Placental epithelial cell (primary cell): ENCODE data around the genes H2AP and SRPX.

DNA sequence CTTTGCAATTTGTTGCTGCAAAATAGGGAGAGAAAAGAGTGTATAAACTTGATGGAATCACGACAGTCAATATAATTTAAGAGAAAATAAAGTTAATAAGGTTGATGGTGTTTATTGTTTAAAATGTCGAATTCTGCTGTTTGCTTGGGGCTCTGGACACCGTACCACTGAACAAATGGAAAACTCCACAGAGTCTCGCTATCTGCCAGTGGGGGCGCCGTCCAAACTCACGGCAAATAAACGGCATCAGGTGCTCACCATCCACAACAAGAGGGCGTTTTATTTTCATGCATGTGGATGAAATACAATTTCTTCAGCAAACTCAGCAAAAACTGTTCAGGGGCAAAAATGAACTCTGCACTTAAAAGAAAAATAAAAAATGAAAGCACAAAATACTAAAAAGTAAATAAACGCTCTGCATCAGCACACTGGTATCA lies 46.6 kb upstream of the FAM47C start:
- CAGE, long polyA plus RNA = no peak

DNA sequence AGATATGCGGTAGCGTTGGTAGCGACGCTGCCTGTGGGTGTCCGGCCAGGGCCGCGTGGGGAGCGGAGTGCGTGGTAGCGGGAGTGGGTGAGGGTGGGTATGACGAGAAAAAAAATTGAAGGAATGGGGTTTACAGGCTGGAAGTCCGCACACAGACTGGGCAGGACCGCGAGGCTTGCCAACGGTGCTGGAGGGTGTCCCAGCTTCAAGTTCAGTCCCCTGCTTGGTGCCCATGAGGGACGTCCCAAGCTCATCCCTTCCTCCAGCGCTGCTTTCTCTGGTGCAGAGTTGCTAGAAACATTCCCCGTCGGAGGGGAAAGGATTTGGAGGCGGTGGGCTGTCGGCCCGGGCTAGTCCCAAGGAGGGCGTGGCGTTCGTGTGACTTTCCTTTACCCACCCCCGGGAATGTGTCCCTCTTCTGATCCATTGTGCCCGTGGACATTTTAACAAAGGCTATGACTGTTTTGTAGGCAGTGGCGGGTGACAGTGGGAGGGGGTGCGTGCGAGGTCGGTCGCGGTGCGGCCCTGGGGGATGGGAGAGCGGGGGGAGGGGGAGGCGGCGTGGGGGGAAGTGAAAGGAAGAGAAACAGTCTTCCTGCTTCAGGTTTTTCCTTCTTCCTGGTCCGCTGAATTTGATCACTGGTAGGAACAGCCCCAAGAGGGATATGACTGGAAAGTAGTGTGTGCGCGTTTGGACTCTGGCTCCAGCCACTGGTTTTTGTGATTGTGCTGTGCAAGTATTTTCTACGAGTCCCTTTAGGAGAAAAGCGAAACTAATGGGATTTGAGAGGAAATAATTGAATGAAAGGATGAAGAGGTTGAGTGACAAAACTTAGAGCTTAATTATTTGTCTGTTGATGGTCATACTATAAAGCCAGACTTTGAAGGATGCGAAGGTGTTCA lies 598 bp downstream of the PRRG1 start:
- CAGE, long polyA plus RNA = no peak

- CAGE, long polyA plus RNA = no peak
Measured at GRCh38 chrX:37990704-37990993, at the start of gene H2AP. Gene H2AP, plus strand, starts transcription at chrX:37990779.

GRCh38 chrX:38220372-38221406 lies at the start of gene SRPX:
Gene SRPX, minus strand, starts transcription at chrX:38220871.
- CAGE, long polyA plus RNA = no peak

DNA sequence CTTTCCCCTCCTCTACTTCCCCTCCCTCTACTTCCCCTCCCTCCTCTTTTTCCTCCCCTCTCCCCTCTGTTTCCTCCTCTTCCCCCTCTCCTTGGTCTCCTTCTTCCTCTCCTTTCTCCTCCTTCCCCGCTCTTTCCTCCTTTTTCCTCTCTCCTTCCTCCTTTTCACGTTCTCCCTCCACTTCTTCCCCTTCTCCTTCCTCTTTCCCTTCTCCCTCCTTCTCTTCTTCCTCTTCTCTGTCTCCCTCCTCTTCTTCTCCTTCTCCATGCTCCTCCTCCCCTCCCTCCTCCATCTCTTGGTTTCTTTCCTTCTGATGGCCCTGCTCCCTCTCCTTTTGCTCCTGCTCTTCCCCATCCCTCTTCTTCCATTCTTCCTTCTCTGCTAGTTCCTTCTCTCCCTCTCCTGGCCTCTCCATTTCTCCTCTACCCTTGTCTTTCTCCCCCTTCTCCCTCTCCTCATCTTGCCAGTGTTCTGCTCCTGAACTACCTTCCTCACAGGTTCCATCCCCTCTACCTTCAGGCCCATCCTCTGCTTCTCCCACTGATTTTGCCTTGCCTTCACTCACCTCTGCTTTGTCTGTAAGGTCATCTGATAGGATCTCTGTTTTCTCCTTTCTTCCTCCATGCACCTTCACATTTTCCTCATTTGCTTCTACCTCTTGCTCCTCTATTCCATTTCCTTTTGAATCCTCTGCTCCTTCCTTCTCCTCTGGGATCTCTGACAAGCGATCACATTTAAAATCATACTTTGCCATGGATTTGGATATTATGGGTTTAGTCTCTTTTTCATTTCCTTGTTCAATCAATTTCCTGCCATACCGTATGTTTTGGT lies 40.6 kb downstream of the RPGR start:
- CAGE, long polyA plus RNA = no peak

- CAGE, long polyA plus RNA = no peak
Measured at GRCh38 chrX:38351235-38351759, 1.1 kb upstream of the OTC start.

DNA sequence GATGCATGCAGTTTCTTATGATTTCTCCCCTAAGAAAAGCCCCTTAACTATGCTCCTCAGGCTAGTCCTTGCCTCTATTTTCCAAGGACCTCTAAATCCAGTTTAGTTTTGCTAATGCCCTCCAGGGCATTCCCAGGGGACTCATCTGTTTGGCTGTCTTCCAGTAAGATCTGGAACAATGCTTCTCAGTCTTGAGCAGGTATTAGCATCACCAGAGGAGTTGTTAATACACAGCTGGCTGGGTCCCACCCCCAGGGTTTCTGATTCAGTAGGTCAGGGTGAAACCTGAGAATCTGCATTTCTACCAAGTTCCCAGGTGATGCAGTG lies 56.9 kb downstream of the OTC start:
- CAGE, long polyA plus RNA = no peak

GRCh38 chrX:38879652-38880310 lies 78.5 kb downstream of the MID1IP1 start:
- CAGE, long polyA plus RNA = no peak

GRCh38 chrX:39144099-39144904 lies 343.0 kb downstream of the MID1IP1 start:
- CAGE, long polyA plus RNA = no peak

DNA sequence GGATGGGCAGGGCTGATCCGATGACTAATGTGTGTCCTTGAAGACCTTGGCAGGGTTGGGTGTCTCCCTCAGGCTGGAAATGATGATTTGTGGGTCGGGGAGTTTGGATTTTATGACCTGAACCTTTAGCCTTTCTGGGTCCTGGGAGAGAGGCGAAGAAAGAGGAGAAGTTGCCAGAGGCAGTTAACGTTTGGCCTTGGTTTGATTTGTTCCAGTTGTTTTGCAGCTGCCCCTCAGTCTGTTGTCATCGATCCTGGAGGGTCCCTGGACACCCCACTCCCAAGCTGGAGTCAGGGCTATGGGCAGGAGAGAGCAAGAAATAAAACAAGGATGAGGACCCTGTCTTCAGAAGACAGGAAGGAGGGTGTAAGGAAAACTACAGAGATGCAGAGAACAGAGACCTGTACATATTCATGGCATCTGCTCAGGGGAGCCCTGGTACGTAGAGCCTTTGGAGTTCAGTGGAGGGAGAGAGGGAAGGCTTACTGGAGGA lies 425.2 kb downstream of the MID1IP1 start:
- CAGE, long polyA plus RNA = no peak

- CAGE, long polyA plus RNA = no peak
Measured at GRCh38 chrX:39309150-39310227, 508.2 kb downstream of the MID1IP1 start.

DNA sequence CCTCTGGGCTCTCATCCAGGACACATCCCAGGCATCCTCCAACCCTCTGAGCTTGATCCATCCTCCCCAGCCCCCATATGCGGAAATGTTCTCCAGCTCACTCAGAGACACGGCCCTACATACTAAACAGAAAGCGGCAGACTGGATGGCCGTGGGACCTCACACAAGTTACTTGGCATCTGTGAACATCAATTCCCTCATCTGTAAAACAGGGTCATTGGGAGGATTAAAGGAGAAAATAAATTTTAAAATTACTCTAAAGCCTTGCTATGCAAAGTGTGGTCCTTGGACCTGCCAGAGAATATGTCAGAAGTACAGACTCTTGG lies 626.9 kb downstream of the BCOR start:
- CAGE, long polyA plus RNA = no peak

DNA sequence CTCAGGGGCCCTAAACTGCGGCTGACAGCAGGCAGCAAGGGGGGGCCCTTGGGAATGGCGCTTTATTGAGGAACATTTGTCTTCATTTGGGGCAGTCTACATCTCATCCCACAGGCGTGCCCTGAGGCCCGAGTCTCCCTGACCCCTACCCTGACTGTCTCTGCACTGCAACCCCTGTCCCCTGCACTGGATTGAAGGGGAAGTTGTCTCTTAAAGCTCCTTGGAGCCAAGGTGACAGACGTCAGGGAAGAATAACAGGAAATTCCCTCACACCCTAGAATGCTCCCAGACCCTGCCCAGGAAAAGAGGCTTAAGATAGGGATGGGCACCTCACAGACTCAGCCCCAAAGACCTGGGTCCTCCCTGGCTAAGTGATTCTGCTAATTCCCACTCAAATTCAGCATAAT lies 410.1 kb downstream of the BCOR start:
- CAGE, long polyA plus RNA = no peak

DNA sequence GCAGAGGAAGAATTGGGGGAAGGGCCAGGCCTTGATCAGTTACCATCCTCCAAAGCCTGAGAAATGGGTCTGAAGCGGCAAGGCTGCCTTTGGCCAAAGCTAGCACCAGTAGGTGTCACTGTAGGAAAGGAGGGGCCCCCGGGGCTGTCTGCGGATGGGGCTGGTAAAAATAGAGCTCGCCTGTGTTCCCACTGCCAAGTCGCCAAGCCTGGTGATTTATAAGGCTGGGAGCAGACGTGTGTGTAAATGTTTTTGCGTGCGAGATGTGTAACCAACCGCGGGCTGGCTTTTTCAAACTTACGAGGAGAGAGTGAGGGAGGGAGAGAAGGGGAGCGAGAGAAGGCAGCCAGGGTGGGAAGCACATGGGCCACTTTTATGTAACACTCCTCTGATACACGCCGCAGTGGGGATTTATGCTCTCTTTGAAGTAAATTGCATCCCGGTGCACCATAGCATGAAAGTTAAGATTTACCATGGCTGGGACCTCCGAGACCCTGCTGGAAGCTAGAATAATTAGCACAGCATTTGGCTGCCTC lies 366.9 kb downstream of the BCOR start:
- CAGE, long polyA plus RNA = no peak

GRCh38 chrX:39736084-39736662 lies 361.6 kb downstream of the BCOR start:
- CAGE, long polyA plus RNA = no peak

DNA sequence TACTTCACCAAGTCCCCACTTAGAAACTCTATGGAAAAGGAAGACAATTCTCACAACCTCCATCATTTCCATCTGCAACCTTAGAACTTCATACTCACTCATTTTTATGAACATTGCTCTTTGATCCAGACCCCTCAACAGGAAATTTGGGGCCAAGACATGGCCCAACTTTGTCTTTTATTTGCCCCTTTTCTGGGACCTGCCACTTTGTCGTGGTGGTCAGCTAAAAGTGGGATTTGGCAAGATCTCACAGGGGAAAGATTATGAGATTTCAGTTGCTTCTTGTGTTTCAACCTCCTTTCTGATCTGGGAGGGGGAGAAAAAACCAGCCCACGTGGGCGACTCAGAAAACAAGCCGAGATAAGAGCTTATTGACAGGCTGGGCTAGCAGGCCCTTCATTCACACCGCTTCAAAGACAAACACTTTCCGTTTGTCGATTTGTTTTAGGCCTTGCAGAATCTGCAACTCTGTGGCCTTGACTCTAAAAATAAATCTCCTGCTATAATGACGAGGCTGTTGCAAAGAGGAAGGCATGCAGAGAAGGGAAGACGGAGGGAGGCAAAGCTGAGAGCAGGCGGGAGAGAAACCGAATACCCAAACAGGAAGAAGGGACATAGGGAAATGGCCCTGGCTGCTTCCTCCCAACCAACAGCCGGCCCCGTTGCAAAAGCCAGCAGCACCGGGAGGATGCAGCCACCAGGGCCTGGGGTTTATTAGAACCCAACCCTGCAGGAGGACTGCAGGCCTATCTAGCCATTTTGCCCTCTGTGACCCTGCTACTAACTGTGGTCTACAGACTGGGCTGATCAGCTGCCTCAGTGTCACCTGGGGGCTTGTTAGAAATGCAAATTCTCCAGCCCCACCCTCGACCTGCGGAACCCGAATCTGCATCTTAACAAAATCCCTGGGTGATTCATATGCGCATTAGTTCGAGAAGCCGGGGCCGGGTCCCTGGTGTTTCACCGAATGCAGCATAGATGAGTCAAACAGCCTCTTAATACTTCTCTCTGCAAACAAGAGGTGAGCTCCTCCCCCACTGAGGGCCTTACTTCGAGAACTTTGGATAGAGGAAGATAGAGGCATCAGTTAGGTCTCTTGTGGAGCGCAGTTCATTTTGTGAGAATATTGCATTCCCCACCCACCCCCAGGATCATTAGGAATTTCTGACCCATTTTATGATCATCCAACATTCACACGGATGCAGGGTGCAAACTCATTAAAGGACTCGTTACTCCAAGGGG lies 325.5 kb downstream of the BCOR start:
- CAGE, long polyA plus RNA = no peak

DNA sequence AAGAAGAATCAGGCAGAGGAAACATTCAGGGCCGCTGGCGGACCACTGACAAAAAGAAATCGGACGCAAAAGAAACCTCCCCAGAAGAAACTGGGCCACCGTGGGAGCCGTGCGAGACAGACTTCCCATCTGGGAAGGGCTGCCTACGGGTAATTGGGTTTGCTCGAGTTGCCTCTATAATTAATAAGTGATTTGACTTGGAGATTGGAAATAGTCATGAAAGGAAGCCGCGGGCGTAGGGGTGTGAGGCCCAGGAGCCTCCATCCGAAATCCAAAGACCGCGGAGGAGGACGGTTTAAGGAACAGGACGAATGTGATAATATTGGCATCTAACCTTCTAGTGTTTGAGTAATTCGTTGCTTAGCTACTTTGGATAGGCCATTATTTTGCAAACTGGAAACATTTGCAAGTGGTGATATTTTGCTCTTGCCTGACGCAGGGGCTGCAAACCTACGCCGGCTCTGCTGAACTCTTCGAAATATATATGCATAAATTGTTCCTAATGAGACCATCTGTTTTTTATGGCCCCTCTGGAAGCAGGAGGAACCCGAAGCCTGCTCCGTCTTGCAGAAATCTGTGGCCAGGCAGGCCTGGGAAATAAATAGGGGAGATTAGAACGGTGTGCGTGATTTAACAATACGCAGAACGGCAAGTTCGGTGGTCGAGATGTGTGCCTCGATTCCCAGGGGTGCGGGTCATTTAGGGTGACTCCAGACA lies 90.1 kb downstream of the BCOR start:
- CAGE, long polyA plus RNA = no peak

DNA sequence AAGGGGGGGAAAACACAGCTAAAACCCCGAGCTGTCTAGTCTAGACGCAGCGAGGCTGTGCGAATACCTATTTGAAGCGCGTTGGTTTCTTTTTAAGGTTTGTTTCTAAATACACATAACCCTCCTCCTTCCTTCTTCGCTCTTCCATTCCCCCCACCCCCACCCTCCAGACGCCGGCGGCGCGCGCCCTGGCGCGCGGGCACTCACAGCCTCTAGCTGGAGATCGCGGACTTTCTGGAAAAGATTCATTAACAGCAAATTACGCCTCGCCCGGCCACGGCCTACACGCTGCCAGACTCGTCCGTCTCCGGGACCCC lies 2.2 kb downstream of the BCOR start:
- CAGE, long polyA plus RNA = no peak

- CAGE, long polyA plus RNA = no peak
Measured at GRCh38 chrX:40127100-40127524, 29.4 kb upstream of the BCOR start.

DNA sequence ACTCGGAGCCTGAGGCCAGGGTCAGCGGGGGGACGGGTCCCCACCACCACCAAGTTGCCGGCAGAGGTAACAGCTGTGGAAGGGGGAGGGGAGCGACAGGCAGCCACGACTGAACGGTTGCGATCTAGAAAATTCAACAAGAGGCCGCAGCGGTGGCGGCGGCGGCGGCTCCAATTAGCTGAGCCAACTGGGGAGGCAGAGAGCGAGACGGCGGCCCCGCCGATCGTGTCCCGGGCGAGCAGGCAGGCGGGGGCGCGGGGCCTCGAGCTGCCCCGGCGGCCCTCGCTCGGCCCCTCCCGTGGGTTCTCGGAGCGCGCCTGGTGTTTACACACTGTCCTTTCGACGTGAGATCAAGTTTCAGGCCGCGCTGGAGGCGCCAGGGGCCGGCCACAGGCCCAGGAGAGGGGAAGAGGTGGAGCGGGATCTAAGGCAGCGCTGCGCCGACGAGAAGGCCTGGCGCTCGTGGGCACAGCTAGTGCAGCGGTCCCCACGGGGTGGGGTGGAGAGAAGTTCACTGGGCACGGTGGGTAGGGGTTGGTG lies 53.9 kb upstream of the BCOR start:
- CAGE, long polyA plus RNA = no peak